GM19239 (cell line): ENCODE measurements around a stretch of chr19.

- RRBS, result 37% methylated on average over 2 of the region's 27 CpGs
Measured at GRCh38 chr19:1331555-1332234, 23.1 kb upstream of the PWWP3A start.

DNA sequence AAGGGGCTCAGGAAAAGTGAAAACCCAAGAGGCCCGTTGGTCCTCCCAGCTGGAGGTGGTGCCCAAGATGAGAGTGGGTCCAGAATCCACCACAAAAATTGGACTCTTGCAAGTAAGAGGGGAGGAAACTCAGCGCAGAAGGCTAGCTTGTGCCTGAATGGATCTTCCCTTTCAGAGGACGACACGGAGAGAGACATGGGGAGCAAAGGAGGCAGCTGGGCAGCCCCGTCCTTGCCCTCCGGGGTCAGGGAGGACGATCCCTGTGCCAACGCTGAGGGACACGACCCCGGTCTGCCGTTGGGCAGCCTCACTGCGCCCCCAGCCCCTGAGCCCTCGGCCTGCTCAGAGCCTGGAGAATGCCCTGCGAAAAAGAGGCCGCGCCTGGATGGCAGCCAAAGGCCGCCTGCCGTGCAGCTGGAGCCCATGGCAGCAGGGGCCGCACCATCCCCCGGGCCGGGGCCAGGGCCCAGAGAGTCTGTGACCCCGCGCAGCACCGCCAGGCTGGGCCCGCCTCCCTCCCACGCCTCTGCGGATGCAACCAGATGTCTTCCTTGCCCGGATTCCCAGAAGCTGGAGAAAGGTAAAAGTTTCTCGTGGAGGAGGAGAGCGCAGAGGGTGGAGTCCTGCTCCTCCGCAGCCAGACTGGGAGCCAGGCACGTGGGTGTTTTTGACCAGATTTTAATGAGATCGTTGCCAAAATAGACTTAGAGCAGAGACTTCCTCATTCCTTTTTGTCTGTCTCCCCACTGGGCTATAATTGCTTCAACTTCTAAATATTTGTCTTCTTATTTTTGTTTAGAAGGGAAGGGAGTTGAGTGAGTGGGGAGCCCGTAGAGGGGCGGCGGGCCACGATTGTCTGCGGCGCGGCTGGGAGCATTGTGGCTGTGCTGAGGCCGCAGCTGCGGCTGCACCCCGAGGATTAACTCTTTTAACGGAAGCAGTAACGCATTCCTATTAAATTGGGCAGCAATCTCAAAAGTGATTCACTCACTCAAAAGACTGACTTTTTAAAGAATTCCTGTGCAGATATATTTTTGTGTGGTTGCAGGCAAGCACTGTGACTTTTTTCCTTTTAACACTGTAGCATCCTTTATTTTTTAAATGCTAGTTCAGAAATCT lies 6.1 kb downstream of the PWWP3A start:
- RRBS, result 96% methylated on average over 5 of the region's 45 CpGs

DNA sequence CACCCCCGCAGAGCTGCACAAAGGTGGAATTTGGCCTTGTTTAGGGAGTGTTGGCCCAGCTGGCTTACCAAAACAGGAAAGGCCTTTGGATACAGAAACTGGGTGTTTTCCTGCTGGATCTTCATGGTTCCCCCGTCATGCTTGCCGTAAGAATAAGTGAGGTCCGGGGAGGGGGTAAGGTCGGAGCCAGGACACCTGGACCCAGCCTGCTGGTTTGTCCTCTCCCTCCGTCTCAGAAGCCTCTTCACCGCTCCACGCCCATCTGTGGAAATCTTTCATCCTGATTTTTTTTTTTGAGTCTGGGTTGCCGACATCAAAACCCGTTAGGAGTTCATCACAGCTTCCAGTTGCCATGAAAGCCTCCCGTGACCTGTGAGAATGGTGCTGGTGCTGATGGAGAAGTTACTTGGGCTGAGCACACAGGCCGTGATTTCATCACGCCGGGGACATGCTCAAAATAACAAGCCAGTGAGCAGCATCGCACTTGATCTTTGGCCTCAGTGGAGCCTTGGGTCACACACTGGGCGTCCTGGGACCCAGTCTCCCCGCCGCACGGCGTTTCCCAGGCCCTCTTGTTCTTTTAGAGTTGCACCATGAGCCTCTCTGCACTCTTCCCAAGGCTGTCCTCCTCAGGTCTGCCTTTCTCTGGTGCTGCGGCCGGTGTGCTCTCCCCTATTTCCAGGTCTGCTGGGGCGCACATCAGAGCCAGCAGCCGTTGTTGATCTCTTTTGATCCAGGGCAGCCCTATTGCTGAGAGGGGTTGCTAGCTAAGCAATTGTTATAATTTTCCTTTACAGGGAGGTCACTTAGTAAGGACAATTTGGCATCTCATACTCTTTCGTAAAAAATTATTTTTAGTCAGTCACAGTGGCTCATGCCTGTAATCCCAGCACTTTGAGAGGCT lies 9.6 kb upstream of the NDUFS7 start:
- RRBS, result no CpG with 5 or more reads among the region's 25 CpGs

GRCh38 chr19:1428971-1429872 lies 9.0 kb upstream of the RPS15 start:
- RRBS, result 97% methylated on average over 6 of the region's 48 CpGs

DNA sequence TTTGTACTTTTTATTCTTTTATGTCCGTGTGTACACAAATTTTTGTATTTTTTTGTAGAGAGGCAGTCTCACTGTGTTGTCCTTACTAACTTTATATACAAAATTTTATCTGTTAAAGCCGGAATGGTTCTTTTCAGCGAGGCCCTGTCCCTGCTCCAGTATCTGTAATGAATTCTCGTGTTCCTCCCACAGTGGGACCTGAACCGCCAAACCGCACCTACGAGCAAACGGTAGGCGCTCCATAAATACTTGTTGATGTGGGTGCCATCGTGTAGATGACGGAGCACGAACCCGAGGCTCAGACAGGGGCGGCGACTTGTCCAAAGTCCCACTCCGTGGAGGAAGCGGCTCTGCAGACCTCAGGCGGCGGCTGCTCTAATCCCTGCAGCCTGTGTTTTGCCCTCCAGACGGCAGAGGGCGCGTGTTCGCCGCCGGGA lies 297 bp upstream of the RPS15 start:
- RRBS, result 6% methylated on average over 1 of the region's 25 CpGs

DNA sequence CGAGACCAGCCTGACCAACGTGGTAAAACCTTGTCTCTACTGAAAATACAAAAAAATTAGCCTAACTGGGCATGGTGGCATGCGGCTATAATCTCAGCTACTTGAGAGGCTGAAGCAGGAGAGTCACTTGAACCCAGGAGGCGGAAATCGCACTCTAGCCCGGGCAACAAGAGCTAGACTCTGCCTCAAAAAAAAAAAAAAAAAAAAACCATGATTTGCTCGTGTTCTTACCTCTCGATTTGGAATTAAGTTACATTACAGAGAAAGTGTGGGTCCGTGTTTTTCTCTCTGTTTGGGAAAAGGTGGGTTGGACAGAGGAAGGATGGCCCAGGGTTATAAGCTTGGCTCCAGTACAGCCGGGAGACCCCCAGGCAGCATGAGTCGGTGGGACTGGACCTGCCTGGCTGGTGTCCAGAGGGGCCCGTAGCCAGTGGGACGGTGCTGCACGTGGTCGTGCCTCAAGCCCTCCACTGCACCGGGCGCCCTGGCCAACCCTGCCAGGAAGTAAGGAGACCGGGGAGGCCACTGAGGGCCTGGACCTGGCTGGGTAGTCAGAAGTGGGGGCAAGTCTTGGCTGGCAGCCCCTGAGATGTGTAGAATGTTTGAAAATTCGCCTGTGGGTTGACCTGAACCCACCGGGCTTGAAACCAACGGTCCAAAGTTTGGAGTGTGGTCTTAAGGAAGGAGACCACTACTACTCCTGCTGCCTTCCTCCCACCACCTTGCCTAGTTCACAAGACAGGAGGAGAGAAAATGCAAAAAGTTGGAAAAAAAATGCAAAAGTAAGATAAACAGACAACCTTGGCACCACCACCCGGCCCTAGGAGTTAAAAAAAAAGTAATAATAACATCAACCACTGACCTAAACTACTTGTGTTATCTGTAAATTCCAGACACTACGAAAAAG lies 3.8 kb downstream of the RPS15 start:
- RRBS, result no CpG with 5 or more reads among the region's 23 CpGs

- RRBS, result 12% methylated on average over 9 of the region's 60 CpGs
Measured at GRCh38 chr19:1455356-1456500, 5.8 kb downstream of the APC2 start.

DNA sequence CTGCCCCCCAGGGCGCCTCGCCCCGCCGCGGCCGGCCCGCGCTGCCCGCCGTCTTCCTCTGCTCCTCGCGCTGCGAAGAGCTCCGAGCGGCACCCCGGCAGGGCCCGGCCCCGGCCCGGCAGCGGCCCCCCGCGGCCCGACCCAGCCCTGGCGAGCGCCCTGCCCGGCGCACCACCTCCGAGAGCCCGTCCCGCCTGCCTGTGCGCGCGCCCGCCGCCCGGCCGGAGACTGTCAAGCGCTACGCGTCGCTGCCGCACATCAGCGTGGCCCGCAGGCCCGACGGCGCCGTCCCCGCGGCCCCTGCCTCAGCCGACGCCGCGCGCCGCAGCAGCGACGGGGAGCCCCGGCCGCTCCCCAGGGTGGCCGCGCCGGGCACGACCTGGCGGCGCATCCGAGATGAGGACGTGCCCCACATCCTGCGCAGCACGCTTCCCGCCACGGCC lies 9.6 kb downstream of the C19orf25 start:
- RRBS, result 3% methylated on average over 34 of the region's 72 CpGs

GRCh38 chr19:1470151-1471147 lies 8.6 kb downstream of the C19orf25 start:
- RRBS, result 9% methylated on average over 21 of the region's 92 CpGs

- RRBS, result 92% methylated on average over 7 of the region's 48 CpGs
Measured at GRCh38 chr19:1554620-1555563, 13.2 kb downstream of the MEX3D start.

- RRBS, result no CpG with 5 or more reads among the region's 33 CpGs
Measured at GRCh38 chr19:1566188-1566865, 1.8 kb downstream of the MEX3D start.

- RRBS, result no CpG with 5 or more reads among the region's 21 CpGs
Measured at GRCh38 chr19:1650085-1650982, 2.1 kb downstream of the TCF3 start.

DNA sequence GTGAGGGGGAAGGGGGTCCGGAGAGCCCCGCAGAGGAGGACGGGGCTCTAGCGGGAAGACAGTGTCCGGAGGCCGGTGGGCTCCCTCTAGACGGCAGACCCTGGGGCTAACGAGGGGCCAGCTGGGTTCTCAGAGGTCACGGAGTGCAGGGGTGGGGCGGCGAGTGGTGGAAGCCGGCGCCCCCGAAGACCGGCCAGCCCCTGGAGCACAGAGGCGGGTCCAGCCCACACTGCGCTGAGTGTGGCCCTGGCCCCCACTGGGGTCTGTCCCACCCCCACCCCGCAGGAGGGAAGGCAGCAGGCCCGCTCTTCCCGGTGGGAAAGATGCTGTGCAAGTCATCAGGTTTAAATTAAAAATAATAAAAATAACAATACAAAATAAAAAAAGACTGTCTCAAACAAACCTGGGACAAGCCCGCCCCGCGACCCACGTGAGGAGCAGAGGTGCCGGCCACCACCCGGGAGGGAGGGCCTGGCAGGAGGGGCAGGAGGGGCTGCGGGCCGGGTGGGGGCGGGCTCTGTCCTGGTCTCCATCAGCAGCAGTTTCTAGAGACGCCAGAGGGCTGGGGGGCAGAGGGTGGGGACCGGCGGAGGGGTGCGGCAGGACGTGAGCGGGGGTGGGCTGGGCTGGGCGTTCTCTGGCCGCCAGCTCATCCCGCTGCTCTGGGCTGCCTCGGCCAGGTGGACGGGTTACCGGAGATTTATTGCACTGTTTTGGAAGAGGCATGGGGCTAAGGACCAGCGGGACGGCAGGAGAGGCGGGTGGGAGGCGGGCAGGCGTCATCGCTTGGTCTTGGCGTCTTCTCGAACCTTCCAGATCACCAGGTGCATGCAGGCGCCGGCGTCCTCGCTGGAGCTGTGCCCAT lies 3.4 kb upstream of the ATP8B3 start:
- RRBS, result 95% methylated on average over 14 of the region's 53 CpGs

DNA sequence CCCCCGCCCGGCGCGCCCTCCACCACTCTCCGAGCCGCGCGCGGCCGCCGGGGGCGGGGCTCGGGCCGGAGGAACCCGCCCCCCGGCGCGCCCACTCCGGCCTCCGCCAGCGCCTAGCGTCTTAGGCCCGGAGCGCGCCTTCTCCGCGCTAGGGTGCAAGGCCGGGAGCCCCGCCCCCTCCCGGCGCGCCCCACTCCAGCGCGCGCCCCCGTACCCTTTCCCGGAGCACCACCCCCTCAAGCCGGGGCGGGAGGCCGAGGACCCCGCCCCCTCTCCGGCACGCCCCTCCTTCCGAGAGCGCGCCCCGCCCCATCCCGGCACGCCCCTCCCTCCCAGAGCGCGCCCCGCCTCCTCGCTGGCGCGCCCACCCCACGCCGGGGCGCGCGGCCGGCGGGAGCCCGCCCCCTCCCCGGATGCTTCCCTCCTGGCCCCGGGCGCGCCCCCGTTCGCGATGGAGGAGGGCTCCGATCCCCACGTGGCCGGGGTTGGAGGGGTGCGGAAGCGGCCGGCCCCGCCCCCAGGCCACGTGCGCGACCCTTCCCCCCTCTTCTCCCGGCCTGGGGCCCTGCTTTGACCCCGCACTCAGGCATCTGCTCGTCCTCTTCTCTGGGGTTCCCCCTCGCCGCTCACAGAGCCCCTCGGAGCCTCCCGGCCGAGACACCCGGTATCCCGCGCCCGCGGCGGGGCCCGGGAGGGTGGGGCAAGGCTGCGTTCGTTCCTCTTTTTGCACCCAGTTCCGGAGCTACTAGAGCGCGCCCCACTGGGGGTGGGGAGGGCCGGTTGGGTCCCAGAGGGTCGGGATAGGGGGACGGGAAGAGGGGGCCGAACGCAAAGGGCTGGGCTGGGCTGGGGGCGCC lies 595 bp upstream of the KLF16 start:
- RRBS, result 2% methylated on average over 56 of the region's 106 CpGs

DNA sequence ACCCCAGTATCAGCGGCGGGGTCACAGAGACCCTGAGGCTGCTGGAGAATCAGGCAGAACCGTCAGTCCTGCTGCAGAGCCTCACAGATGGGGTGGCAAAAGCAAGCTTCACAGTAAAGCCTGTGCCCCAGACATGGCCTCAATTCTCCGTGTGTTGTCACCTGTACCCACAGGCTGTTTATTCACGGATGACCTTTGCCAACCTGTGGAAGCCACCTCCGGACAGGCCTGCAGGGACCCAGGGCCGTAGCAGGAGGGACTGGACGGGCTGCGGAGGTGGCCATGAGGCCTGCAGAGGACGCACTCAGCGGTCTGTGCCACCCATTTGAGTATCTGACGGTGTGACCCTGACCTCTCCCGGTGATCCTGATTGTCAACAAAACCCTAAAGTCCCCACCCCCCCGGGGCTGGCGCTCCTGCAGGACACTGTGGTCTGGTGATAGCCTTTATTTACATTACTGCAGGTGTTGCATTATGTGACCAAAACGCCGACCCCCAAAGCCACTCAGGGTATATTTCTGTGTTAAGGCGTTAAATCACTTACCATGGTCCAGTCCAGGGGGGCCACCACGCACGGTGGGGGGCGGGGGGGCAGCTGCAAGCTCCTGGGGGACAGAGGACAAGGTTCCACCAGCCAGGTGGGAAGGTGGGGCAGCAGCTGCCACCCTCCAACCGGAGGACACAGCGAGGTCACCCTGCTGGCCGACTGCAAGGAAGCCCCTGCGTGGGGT lies 7.9 kb upstream of the KLF16 start:
- RRBS, result 97% methylated on average over 4 of the region's 25 CpGs

DNA sequence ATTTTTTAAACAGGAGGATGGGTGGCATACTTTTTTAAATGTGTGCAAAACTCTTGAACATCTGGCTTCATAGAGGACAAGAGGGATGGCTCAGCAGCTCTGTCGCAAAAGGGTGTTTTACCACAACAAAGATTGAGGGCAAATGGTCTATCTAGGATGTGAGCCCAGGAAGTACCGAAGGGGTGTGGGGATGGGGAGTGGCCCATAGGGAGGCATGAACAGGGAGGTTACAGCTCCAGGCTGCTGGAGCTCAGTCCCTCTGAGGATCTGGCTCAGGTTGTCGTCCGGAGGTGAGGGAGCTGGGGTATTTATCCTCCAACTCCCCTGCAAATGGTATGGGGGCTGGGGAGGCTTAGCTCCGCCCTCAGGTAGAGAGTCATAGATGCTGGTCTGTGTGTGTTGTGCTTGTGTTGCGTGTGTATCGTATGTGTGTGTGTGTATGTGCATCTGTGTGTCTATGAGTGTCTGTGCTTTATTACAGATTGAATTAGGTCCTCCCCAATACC lies 13.2 kb upstream of the CSNK1G2 start:
- RRBS, result no CpG with 5 or more reads among the region's 7 CpGs

GRCh38 chr19:1935527-1936557 lies 5.1 kb upstream of the CSNK1G2 start:
- RRBS, result no CpG with 5 or more reads among the region's 18 CpGs

GRCh38 chr19:1978557-1979104 lies 36.9 kb downstream of the BTBD2 start:
- RRBS, result 92% methylated on average over 10 of the region's 53 CpGs

DNA sequence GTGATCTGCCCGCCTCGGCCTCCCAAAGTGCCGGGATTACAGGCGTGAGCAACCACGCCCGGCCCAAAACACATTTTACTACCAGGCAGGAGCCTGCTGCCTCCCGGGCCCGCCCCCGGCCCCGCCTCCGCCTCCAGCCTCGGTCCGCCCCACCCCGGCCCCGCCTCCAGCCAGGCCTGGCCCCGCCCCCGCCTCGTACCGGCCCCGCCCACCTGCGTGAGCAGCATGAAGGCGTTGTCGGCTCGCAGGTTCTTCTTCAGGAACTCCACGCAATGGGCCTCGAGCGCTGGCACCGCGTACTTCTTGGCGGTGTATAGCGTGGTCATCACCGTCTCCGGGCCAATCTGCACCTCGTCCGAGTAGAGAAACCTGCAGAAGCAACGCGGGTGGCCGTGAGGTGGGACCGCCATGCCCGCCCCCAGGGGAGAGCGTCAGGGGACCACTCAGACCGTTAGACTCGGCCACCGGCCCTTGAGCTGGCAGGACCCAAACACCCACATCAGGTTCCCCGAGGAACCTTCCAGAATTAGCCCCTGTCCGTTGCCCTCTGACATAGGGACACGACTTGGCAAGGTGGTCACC lies 22.6 kb downstream of the BTBD2 start:
- RRBS, result 62% methylated on average over 12 of the region's 47 CpGs

DNA sequence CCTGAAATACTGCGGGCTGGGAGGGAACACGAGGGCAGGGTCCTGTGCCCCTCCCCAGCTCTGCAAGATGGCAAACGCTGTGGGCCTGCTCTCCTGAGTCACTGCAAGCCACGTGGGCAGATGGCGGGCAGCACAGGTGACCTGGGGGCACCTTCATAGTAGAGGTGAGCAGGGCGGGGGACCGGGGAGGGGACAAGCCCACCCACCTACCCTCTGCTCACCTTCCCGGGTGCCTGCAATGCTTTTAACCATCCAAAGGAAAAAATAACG lies 12.0 kb downstream of the MKNK2 start:
- RRBS, result 100% methylated on average over 1 of the region's 9 CpGs